Epithelial cell of alveolus of lung (primary cell): ENCODE data around the gene EDIL3.

GRCh38 chr5:81006975-81007525 is 46.9 kb downstream of the RASGRF2 start:
- RAMPAGE, long total RNA, result no peak
- RRBS, result no CpG with 5 or more reads among the region's 4 CpGs

- RAMPAGE, long total RNA, result no peak
- RRBS, result no CpG with 5 or more reads among the region's 2 CpGs
These were observed 32.6 kb upstream of the ZCCHC9 start for GRCh38 chr5:81268772-81269300.

DNA sequence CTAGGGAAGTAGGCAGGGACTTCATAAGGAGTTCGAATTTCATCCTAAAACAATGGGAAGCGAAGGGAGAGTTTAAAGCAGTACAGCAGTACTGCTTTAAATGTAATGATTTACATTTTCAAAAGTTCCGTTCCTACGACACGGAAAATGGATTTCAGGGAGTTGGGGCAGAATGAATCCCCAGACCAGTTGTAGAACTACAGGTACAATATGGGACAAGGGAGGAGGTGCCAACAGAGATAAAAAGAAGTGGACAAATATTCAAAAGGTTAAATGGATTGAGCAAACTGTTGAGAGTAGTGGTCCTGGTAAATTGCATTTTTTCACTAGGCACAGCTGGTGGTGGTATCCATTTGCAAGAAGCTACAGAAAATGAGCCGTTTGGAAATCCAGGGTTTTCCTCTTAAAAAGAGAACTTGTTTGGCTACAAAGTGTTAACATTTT is 641 bp upstream of the ZCCHC9 start:
- RAMPAGE, long total RNA, result no peak
- RRBS, result no CpG with 5 or more reads among the region's 6 CpGs

- RAMPAGE, long total RNA, result no peak
- RRBS, result no CpG with 5 or more reads among the region's 2 CpGs
These were observed 29.1 kb downstream of the SSBP2 start for GRCh38 chr5:81721554-81722438.

DNA sequence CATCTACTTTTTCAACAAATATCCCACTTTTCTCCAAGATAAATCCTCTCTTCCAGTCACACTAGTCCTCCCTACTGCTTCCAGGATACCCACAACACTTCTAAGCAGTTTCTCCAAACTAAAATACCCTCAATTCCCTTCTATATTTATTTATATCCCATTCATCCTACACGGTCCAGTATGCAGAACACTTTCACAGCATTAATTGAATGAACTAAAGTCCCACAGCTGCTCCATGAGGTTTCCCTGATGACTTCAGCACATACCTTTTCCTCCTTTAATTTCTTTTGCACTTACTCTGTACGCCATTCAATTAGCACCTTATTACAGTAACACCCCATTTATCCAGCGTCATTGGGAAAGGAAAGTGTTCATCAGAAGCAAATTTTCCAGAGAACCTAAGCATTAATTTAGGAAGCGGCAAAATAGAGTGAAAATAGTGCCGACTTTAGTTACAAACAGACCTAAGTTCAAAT is 24.2 kb downstream of the SSBP2 start:
- RAMPAGE, long total RNA, result no peak
- RRBS, result no CpG with 5 or more reads among the region's 5 CpGs

GRCh38 chr5:82384092-82384531 is 106.0 kb upstream of the RPS23 start:
- RAMPAGE, long total RNA, result no peak
- RRBS, result no CpG with 5 or more reads among the region's 4 CpGs

GRCh38 chr5:82434718-82435082 is 156.5 kb upstream of the RPS23 start:
- RAMPAGE, long total RNA, result no peak
- RRBS, result no CpG with 5 or more reads among the region's 9 CpGs

GRCh38 chr5:83537614-83538264 is 66.2 kb downstream of the VCAN start:
- RAMPAGE, long total RNA, result no peak
- RRBS, result no CpG with 5 or more reads among the region's 3 CpGs

DNA sequence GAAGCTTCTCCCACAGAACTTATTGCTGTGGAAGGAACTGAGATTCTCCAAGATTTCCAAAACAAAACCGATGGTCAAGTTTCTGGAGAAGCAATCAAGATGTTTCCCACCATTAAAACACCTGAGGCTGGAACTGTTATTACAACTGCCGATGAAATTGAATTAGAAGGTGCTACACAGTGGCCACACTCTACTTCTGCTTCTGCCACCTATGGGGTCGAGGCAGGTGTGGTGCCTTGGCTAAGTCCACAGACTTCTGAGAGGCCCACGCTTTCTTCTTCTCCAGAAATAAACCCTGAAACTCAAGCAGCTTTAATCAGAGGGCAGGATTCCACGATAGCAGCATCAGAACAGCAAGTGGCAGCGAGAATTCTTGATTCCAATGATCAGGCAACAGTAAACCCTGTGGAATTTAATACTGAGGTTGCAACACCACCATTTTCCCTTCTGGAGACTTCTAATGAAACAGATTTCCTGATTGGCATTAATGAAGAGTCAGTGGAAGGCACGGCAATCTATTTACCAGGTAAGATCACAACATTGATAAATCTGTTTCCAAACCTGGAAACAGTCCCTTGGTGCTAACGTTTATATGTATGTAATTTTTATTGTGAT is 70.3 kb downstream of the VCAN start:
- RAMPAGE, long total RNA, result no peak
- RRBS, result no CpG with 5 or more reads among the region's 8 CpGs

GRCh38 chr5:84384094-84384953 is at the start of gene EDIL3:
Gene EDIL3, minus strand, starts transcription at chr5:84384880.
- RAMPAGE, long total RNA, result no peak
- RRBS, result 1% methylated on average over 49 of the region's 95 CpGs

- RAMPAGE, long total RNA, result no peak
- RRBS, result under 1% methylated on average over 4 of the region's 12 CpGs
These were observed 536 bp upstream of the RASA1 start for GRCh38 chr5:87267122-87267572.

DNA sequence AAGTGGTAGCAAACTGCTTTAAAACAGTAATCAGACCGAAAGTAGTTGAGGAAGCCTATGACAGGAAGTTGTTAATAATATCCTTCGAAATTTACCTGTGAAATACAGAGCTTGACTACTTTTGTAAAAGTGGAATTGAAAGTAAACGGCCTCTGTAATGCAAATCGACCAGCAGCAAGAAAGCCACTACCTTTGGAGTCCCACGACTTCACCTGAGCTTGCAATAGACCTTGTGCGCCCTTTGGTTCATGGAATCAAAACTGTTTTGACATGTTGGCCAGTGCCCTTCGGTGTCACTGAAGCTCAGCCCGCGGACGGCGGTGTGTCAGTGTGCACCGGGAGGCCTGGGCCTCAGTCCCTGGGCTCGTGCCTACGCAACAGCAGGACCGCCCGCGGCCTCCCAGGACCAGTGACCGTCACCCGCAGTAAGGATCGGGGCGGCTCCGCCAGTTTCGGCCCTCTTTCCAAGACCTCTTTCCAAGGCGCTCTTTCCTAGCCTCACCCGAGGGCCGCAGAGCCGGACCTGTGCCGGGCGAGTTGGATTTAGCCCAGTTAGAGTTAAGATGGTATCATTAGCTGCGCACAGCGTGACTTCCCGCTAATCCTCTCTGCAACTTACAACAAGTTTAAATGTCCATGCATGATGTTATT is 223.3 kb downstream of the MEF2C start:
- RAMPAGE, long total RNA, result no peak
- RRBS, result no CpG with 5 or more reads among the region's 32 CpGs

GRCh38 chr5:88734239-88734797 is 148.7 kb downstream of the MEF2C start:
- RAMPAGE, long total RNA, result no peak
- RRBS, result no CpG with 5 or more reads among the region's 6 CpGs

GRCh38 chr5:88824191-88824562 is 58.8 kb downstream of the MEF2C start:
- RAMPAGE, long total RNA, result no peak
- RRBS, result no CpG with 5 or more reads among the region's 4 CpGs

GRCh38 chr5:88825550-88826171 is 57.3 kb downstream of the MEF2C start:
- RAMPAGE, long total RNA, result no peak
- RRBS, result no CpG with 5 or more reads among the region's 5 CpGs

- RAMPAGE, long total RNA, result no peak
- RRBS, result no CpG with 5 or more reads among the region's 3 CpGs
These were observed 53.2 kb downstream of the MEF2C start for GRCh38 chr5:88829779-88830124.

GRCh38 chr5:89302810-89303412 is 419.9 kb upstream of the MEF2C start:
- RAMPAGE, long total RNA, result no peak
- RRBS, result no CpG with 5 or more reads among the region's 2 CpGs

DNA sequence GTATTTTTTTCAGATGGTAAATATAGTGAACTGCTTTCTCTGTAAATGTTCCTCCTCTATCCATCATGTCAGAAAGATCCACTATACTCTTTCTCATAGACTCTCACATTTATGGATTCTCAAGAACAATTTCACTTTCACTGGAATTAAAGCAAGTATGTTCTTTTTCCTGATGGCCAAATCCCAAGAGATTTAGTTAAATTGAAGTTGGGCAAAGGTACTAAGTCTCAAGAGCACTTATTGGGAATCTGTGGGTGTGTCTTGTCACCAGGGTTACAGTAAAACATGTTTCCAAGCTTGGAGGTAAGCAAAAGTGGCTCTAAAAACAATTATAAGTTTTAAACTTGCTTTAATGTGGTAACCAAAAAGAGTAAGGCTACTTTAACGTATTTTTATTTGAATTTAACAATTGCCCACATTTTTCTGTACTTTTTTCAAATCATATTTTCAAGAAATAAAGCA is 387.6 kb downstream of the CETN3 start:
- RAMPAGE, long total RNA, result no peak
- RRBS, result no CpG with 5 or more reads among the region's 1 CpG

DNA sequence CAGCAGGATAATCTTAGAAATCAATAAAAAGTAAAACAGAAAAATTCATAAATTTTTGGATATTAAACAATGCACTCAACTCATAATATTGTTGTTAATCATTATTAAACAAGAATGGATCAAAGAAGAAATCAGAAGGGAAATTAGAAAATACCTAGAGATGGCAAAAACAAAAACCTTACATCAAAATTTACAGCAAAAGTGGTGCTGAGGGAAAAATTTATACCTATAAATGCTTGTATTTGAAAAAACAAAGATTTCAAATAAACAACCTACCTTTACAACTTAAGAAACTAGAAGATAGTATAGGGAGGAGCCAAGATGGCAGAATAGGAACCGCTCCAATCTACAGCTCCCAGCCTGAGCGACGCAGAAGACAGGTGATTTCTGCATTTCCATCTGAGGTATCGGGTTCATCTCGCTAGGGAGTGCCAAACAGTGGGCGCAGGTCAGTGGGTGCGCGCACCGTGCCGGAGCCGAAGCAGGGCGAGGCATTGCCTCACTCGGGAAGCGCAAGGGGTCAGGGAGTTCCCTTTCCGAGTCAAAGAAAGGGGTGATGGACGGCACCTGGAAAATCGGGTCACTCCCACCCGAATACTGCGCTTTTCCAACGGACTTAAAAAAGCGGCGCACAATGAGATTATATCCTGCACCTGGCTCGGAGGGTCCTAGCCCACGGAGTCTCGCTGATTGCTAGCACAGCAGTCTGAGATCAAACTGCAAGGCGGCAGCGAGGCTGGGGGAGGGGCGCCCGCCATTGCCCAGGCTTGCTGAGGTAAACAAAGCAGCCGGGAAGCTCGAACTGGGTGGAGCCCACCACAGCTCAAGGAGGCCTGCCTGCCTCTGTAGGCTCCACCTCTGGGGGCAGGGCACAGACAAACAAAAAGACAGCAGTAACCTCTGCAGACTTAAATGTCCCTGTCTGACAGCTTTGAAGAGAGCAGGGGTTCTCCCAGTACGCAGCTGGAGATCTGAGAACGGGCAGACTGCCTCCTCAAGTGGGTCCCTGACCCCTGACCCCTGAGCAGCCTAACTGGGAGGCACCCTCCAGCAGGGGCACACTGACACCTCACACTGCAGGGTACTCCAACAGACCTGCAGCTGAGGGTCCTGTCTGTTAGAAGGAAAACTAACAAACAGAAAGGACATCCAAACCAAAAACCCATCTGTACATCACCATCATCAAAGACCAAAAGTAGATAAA is 201.1 kb downstream of the CETN3 start:
- RAMPAGE, long total RNA, result no peak
- RRBS, result no CpG with 5 or more reads among the region's 33 CpGs

- RAMPAGE, long total RNA, result no peak
- RRBS, result no CpG with 5 or more reads among the region's 7 CpGs
These were observed 1.1 kb downstream of the CETN3 start for GRCh38 chr5:90408412-90408945.